A375 (cell line): ENCODE measurements around a stretch of chr4.

DNA sequence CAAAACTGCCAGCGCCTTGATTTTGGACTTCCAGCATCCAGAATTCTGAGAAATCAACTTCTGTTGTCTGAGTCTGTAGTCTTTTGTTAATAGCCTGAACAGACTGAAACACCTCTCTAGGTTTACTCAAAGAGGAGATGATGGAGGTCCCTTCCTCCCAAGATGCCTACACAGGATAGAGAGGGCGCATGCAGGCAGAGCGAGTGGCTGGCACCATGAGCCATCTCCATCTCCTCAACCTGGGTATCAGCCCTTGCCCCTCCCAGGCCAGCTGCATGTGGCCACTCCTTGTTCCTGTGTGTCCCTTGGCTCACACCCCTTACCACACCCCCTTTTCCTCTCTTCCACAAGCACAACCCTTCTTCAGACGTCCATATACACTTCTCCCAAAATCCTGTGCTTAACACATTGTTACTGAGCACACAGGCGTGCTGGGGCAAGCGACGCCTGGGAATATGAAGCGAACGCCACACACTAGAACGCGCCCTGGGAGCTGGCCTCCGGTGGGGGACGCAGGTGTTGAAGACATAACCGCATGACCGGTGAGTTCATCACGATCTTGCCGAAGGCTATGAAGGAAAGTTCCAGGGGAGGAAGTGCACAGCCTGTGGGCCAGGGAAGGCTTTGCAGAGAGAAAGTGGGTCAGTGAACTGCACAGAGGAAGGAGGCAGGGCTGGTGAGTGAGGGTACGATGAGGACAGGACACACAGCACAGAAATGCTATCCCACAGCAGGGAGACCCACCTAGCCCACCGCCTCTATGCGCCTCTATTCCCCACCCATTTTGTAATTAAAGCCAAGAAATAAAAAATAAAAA is 19.1 kb upstream of the KIAA0232 start:
- RAMPAGE, long total RNA: no peak

- RAMPAGE, long total RNA: no peak
Measured at GRCh38 chr4:6771037-6771700, 11.4 kb upstream of the KIAA0232 start.

- RAMPAGE, long total RNA: no peak
Measured at GRCh38 chr4:6836420-6836879, 53.9 kb downstream of the KIAA0232 start.

DNA sequence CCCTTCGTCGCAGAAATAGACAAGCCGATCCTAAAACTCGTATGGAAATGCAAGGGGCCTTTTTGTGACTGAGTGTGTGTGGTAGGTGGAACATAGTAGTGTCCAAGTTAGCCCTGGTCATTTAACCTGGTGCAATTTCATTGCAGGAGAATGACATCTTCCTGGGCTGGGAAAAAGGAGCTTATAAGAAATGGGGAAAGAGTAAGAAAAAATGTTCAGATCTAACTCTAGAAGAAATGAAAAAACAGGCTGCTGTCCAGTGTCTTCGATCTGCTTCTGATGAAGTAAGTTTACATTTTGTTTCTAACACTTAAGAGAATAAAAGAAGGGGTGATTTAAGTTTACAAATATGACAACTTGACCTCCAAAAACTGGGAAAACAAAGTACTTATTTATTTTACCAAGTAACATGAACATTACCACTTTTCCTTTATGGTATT is 59.4 kb downstream of the KIAA0232 start:
- RAMPAGE, long total RNA: no peak

DNA sequence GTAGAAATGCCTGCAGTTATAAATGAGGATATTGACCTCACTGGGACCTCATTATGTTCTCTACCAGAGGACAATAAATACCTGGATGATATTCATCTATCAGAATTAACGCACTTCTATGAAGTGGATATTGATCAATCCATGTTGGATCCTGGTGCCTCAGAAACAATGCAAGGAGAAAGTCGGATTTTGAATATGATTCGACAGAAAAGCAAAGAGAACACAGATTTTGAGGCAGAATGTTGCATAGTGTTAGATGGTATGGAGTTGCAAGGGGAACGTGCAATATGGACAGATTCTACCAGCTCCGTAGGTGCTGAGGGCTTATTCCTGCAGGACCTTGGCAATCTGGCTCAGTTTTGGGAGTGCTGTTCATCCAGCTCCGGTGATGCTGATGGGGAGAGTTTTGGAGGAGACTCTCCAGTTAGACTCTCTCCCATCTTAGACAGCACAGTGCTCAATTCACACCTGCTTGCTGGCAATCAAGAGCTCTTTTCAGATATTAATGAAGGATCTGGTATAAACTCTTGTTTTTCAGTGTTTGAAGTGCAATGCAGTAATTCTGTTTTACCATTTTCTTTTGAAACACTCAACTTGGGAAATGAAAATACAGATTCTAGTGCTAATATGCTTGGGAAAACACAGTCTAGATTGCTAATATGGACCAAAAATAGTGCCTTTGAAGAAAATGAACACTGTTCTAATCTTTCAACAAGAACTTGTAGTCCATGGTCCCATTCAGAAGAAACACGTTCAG is 47.7 kb upstream of the TBC1D14 start:
- RAMPAGE, long total RNA: no peak

- RAMPAGE, long total RNA: no peak
Measured at GRCh38 chr4:6867047-6867271, 42.7 kb upstream of the TBC1D14 start.

DNA sequence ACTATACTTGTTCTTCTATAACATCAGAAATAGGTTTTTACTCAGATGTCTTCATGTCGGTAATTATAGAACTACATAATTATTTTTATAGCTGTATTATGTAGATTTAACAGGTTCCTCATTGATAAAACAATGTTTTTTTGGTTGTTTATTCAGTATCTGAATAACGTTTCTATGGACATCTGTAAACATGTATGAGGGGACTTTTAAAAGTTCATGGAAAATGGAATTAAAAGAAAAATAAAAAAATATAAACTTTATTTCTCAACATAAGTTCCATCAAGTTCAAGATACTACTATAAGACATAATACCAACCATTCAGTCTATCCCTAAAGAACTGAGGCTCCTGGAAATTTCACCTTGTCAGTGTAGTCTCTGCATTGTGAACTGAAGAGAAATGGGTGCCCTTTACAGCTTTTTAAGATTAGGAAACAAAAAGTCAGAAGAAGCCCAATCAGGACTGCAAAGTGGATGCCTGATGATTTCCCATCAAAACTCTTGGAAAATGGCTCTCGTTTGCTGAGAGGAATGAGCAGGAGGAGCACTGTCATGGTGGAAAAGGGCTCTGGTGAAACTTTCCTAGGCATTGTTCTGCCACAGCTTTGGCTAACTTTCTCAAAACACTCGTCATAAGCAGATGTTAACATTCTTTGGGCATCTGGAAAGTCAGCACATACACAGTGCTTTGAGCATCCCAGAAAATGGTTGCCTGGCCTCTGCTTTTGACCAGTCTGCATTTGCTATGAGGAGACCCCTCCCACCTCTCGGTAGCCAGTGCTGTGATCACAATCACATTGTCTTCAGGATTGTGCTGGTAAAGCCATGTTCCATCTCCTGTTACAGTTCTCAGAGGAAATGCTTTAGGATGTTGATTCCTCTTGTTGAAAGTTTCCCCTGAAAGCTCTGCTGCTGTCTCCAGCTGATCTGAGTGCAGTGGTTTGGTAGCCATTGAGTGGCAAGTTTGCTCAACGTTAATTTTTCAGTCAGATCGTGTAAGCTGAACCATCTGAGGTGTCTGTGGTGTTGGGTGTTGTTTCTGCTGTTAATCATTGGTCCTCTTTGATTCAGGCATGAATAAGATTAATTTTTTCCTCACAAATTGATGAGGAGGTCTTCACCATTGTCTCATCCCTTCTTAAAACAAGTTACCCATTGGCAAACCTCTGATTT is 25.3 kb upstream of the TBC1D14 start:
- RAMPAGE, long total RNA: no peak

- RAMPAGE, long total RNA: no peak
Measured at GRCh38 chr4:6917166-6918234, 7.9 kb downstream of the TBC1D14 start.

GRCh38 chr4:6926102-6926647 is 16.5 kb downstream of the TBC1D14 start:
- RAMPAGE, long total RNA: no peak

DNA sequence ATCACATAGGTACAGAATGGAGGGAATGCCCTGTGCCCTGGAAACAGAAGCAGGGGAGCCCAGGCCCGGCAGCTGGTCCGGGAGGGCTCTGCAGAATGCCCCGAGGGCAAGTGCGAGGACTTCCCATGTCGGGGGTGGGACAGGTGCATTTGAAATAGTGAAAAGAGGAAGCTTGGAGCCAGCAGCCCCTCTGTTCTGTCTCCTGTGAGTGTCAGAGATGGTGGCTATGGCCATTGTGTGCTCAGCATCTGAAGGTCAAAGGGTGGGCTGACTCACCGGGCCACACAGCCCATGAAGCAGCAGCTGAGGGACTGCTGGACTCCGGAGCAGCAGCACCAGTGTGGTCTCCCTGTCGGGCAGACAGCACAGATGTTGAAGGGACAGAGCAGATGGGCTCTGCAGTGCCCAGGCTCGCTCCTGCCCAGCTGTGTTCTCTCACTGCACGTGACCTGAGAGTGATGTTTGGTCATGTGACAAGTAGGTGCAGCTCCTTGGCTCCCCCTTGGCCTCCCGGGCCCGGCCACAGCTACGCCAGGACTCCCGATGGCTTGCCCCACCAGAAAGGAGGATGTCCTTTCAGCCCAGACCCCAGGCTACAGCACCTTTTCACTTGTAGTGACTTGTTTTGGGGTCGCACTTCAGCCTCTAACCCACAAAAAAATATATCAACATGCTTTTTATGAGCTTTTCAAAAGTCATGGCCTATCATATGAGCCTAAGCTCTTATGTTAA is 53.6 kb downstream of the TBC1D14 start:
- RAMPAGE, long total RNA: no peak

DNA sequence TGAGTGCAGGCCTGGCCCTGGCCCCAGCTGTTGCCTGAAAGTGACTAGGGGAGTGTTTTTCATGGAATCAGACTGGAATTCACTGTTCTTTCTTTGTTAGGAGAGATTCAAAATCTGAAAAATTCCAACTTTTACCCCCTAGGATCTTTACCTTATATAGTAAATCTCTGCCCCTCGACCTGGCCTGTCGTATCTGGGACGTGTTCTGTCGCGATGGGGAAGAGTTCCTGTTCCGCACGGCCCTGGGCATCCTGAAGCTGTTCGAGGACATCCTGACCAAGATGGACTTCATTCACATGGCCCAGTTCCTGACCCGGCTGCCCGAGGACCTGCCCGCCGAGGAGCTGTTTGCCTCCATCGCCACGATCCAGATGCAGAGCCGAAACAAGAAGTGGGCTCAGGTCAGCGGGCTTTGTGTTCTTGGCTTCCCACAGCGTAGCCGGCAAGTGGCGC is 17.9 kb downstream of the CCDC96 start:
- RAMPAGE, long total RNA: no peak

DNA sequence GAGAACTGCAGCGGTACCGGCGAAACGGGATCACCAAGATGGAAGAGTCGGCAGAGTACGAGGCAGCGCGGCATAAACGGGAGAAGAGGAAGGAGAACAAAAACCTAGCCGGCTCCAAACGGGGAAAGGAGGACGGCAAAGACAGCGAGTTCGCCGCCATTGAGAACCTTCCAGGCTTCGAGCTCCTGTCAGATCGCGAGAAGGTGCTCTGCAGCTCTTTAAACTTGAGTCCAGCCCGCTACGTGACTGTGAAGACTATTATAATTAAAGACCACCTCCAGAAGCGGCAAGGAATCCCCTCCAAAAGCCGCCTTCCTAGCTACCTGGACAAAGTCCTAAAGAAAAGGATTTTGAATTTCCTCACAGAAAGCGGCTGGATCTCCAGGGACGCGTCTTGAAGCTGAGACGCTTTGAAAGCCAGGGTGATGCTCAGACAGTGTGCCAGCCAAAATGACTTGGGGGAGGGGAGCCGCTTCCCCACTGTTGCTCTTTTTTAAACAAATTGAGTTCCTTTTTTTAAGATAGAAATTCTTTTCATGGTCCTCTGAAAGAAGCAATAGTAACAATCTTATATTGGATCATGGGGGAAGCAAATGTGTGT is 11.6 kb downstream of the TADA2B start:
- RAMPAGE, long total RNA: no peak

- RAMPAGE, long total RNA: no peak
Measured at GRCh38 chr4:7102798-7103645, 35.2 kb upstream of the GRPEL1 start.

DNA sequence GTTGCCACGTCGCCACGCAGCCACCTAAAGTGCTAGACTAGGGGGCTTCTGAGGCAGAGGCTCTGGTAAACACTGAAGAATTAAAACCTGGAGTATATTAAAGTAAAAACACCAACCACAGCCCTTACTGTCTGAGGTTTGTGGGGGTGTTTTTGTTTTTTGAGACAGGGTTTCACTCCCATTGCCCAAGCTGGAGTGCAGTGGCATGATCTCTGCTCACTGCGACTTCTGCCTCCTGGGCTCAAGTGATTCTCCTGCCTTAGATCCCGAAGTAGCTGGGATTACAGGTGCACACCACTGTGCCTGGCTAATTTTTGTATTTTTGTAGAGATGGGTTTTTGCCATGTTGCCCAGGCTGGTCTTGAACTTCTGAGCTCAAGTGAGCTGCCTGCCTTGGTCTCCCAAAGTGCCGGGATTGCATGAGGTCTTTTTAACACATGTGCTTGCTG is 59.9 kb upstream of the SORCS2 start:
- RAMPAGE, long total RNA: no peak

- RAMPAGE, long total RNA: no peak
Measured at GRCh38 chr4:7335371-7335690, 99.4 kb downstream of the PSAPL1 start.

DNA sequence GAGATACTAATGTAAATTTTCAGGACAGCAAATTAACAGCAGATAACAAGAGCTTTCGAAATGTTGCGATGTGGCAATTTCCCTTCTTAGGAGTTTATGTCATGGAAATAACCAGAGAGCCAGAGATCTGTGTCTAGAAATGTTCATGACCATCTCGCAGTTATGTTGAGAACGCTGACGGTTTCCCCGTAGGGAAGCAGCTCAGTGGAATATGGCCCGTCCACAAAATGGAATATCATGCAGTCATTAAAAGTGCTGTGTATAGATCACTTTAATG is 238.4 kb upstream of the PSAPL1 start:
- RAMPAGE, long total RNA: no peak

GRCh38 chr4:7818018-7818668 is 121.5 kb downstream of the AFAP1 start:
- RAMPAGE, long total RNA: no peak

DNA sequence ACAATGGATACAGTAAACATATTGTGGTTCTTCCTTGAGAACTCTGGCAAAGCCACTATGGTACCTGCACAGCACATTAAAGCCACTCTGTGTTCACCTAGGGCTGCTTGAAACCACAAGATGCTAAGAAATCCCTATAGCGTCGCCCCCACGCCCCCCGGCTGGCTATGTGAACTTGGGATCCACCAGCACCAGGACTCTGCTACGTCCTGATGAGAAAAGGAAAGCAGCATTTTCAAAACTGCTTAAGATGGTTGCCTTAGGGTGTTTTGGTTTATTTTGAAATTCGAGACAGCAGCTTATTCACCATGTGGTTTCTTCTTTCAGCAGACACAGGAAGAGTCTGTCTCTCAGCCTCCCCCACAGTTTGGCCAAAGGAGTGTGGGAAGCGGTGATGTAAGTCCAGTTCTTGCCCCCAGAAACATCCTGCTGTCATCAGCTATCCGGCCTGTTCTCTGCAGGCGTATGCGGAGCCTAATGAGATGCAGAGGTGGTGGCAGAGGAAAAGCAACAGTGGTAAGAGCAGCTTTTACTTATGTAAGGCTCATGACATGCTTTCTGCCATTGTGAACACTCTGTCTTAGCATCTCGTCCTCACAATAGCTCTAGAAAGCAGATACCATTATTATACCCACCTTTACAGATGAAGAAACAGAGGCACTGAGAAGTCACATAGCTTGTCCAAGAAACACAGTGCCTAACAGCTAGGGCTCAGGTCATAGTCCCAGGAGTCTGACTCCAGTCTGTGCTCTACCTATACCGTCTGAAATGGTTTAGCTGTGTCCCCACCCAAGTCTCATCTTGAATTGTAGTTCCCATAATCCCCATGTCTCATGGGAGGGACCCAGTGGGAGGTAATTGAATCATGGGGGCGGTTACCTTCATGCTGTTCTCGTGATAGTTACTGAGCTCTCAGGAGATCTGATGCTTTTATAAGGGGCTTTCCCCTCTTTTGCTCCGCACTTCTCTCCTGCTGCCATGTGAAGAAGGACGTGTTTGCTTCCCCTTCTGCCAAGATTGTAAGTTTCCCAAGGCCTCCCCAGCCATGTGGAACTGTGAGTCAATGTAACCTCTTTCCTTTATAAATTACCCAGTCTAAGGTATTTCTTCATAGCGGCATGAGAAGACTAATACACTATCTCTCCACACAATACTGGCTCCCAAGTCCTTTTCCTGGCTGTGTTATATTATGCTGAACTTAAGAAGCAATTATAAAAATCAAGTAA is 111.1 kb downstream of the AFAP1 start:
- RAMPAGE, long total RNA: no peak

DNA sequence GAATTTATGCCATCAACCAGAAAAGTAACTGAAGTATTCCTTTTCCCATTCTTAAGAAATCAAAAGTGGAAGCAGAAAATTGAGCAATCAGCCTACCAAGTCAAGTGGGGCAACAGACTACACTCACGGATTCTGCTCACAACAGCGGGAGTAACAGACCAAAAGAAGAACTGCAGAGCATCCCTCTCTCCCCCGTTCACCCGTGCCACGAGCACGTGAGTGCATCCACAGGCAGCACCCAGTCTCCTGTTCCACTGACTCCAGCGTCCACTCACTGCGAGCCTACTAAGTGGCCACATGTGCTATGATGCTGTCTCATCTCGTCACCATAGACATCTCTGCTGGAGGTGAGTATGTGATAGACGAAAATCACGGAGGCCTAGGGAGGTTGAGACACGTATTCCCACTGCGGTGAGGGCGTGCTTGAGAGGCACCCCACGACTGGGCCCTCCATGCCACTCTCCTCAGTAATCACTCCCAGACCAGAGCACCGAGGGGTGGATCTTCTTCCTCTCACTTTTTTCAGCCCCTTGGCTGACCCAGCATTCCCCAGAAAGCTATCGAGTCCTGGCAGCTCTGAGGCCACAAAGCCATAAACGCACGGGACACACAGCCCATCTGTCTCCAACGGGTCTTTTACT is 29.1 kb downstream of the AFAP1 start:
- RAMPAGE, long total RNA: no peak

DNA sequence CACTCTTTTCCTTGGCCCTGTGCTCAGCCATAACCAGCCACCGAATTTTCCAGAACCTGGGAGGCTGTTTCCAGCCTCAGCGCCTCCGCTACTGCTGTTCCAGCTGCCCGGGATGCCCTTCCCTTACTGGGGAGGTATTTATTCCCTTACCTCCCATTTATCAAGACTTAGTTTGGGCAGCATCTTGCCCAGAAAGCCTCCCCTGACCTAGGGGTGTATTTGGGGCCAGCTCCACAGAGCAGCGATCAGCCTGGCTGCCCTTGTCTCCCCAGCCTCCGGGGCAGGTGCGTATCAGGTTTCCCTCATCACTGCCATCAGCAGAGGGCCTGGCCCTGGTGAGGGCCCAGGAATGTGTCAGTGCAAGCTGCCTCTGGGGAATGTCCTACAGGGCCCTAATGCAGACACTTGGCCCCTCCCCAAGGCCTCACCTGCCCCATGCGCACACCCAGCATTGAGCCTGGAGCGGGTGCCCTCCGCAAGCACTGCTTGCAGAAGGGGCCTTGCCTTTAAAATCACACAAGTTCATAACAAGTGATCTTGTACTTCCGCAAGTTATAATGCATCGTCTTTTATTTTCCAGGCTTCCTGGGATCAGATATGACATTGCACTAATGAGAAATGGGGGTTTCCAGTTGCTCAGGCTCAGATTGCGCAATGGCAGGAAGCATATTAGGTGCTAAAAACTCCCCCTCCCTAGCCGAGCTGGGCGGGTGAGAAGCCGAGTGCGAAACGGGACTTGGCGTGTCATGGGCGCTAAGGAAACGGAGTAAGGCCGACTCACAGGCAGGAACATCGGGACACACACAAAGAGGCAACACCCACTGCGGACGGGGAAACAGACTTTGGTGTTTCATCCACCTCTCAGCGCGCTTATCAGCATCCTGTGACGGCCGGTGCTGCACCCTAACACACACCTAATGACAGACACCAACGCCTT is 25.4 kb upstream of the AFAP1 start:
- RAMPAGE, long total RNA: no peak